ENCODE measurements around a stretch of chr1.

DNA sequence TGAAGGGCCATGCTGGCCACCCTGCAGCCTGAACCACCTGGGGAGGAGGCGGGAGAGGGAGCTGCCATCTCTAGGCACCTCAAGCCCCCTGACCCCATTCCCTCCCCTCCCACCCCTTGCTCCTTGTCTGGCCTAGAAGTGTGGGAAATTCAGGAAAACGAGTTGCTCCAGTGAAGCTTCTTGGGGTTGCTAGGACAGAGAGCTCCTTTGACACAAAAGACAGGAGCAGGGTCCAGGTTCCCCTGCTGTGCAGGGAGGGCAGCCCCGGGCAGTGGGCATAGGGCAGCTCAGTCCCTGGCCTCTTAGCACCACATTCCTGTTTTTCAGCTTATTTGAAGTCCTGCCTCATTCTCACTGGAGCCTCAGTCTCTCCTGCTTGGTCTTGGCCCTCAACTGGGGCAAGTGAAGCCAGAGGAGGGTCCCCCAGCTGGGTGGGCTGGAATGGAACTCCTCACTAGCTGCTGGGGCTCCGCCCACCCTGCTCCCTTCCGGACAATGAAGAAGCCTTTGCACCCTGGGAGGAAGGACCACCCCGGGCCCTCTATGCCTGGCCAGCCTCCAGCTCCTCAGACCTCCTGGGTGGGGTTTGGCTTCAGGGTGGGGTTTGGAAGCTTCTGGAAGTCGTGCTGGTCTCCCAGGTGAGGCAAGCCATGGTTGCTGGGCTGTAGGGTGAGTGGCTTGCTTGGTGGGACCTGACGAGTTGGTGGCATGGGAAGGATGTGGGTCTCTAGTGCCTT, 32.9 kb upstream of the LHX4 start:
- RRBS, result 100% methylated on average over 1 of the region's 8 CpGs

GRCh38 chr1:180234354-180235378, 4.6 kb downstream of the LHX4 start:
- RRBS, result 2% methylated on average over 46 of the region's 77 CpGs

GRCh38 chr1:180521431-180521891, 19.1 kb upstream of the ACBD6 start:
- RRBS, result no CpG with 5 or more reads among the region's 6 CpGs

- RRBS, result no CpG with 5 or more reads among the region's 7 CpGs
Measured at GRCh38 chr1:180530375-180530911, 28.1 kb upstream of the ACBD6 start.

GRCh38 chr1:180603027-180603664, 28.7 kb upstream of the XPR1 start:
- RRBS, result no CpG with 5 or more reads among the region's 8 CpGs

DNA sequence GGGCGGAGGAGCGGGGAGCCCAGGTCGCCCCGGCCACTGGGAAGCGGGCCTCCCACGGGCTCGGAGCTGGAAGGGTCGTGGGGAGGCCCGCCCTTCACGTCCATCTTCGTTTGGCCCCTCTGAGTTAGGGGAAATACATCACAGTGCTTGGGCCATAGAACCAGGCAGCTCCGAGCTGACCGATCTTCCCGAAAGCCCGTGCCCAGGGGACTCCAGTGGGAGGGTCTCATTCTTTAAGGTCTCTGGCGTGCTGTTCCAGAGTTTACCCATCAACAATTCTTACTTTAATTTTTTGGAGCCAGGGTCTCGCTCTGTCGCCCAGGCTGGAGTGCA, 617 bp downstream of the KIAA1614 start:
- RRBS, result 6% methylated on average over 4 of the region's 18 CpGs

- RRBS, result no CpG with 5 or more reads among the region's 6 CpGs
Measured at GRCh38 chr1:180925538-180926097, 12.9 kb downstream of the KIAA1614 start.

DNA sequence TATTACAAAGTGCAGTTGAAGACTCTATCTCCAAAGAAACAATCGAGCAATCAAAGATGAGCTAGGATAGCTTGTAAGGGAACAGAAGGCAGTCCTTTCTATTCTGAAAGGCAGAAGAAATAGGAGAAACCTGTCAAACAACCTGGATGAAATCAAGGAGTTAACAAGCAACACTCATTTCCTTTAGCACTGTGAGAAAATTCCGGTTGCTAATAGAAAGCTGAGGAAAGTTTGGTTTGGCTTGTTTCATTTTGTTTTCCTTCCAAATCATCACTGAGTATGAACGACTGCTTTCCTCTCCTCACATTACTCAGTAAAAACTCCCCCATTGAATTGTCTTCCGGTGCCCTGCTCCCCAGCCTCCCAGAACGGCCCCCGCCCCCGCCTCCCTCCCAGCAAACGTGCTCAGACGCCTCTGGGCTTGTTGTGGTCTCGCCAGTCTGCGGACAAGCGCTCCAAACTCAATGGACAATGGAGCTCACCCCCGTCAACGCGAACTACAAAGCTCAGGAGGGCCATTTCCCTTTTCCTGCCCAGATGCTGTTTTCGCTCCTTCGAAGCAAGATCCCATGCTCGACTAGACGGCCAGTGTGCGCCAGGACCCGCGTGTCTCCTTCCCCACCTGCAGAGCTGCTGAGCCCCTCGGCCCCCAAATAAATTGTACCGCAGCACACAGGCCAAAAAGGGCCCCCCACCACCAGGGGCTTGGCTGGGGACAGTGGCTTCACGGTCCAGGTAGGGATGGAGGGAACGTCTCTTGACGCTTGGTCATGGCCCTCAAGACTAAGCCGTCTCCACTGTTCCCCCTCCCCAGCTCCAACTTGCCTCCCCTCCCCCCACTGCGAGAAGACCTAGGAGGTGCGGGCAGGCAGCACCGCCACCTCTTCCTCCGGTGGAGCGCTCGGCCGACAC, 691 bp downstream of the STX6 start:
- RRBS, result 2% methylated on average over 5 of the region's 35 CpGs

- RRBS, result no CpG with 5 or more reads among the region's 4 CpGs
Measured at GRCh38 chr1:181040282-181040940, 6.6 kb downstream of the MR1 start.

GRCh38 chr1:181151666-181152515, 63.4 kb downstream of the IER5 start:
- RRBS, result no CpG with 5 or more reads among the region's 10 CpGs

- RRBS, result no CpG with 5 or more reads among the region's 4 CpGs
Measured at GRCh38 chr1:181159289-181159789, 70.8 kb downstream of the IER5 start.

- RRBS, result no CpG with 5 or more reads among the region's 4 CpGs
Measured at GRCh38 chr1:181174824-181175234, 86.3 kb downstream of the IER5 start.

- RRBS, result no CpG with 5 or more reads among the region's 3 CpGs
Measured at GRCh38 chr1:182035140-182035601, 26.3 kb downstream of the ZNF648 start.

DNA sequence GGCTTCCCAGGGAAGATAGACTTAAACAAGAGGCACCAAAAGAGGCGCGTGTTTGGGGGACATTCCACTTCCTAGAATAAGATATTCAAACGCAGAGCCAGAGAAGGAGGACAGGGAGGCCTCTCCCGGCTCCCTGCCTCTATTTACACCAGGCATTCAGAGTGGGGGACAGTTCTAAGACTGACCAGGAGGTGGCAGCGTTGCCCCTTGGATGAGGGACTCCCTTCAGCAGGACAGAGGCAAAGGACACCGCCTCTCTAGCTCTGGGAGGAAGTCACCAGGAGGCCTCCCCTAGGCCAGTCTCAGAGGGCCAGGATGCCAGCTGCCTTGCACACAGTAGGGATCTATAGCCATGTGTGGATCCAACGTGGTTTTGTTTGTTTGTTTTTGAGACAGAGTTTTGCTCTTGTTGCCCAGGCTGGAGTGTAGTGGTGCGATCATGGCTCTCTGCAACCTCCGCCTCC, 23.4 kb upstream of the ZNF648 start:
- RRBS, result no CpG with 5 or more reads among the region's 9 CpGs

DNA sequence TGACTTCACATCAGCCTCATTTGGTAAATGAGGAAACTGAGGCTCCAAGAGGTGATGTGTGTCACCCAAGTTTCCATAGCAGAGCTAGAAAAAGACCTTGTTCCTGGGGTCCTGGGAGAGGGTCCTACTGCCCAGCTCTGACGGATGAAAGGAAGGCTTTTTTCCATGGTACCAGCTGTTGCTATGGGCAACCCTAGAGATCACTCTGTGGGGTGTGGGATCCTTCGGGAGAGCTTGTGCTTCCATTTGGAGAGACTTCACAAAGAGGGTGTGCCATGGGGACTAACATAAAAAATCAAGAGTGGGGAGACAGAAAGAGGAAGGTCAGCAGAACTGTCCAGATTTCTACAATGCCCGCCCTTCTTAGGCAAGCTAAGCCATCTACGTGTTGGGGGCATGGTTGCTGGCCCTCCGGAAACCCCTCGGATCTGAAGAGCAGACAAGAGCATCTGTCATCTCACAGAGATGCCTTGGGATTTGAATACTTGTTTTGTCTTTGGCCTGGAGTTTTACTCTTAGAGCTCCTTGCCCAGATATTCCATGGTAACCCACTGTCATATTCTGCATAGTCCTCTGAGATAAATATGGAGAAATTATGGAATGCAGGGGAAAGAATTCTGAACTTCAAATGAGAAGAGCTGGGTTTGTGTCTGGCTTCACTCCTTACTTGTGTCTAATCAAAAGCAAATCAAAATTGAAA, 83.9 kb upstream of the ZNF648 start:
- RRBS, result no CpG with 5 or more reads among the region's 6 CpGs

DNA sequence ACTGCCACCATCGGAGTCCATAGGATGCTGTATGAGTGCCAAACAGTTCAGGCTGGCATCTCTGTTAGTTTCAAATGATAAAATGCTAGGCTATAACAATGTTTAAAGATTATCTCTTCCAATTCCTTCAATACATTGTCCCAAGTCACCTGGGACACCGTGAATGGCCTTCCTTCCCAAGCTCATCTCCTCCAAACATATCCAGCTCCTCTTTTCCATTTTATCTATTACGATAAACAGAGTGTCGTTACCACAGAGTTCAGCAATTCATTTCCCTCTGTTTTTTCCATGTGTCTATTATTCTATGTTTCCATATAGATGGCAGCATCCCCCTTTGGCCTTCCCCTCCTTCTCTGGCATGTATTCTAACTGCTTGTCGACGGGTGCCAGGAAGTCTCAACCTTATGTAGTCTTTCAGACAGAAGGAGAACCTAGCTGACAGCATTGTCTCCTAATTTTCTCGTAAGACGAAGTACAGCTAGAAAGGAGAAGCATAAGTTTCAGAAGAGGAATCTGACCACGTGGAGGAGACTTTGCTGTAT, 109.1 kb upstream of the ZNF648 start:
- RRBS, result no CpG with 5 or more reads among the region's 9 CpGs

DNA sequence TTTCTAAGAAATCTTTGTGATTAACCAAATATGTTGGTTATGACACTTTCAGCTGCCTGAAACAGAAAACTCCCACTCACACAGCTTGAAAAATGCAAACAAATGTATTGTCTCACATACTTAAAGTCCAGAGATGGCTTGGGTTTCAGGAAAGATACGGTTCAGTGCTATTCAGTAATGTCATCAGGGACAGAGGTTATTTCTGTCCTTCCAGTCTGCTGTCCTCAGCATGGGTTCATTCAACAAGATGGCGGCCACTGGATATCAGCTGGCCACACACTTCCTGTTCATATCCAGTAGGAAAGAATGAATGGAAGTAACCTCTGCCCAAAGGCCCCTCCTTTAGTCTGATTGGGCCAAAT, 109.6 kb upstream of the ZNF648 start:
- RRBS, result no CpG with 5 or more reads among the region's 2 CpGs

DNA sequence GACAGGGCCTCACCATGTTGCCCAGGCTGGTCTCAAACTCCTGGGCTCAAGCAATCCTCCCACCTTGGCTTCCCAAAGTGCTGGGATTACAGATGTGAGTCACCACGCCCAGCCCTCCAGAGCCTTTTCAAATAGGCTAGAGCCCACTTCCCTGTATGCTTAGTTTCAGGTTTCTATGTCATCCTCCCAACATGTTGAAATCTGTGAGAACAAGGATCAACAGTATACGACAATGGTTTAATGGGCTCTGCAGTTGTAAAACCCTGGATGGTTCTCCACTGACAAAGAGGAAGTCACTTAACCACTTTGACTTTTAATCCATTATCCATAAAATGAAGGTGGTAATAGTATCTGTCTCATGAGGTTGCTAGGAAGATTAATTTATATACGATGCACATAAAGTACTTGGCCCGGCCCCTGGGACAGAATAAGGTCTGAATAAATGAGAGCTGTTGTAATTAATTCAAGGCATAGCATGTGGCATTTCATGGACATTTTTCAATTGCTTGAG, 113.9 kb upstream of the ZNF648 start:
- RRBS, result no CpG with 5 or more reads among the region's 4 CpGs

DNA sequence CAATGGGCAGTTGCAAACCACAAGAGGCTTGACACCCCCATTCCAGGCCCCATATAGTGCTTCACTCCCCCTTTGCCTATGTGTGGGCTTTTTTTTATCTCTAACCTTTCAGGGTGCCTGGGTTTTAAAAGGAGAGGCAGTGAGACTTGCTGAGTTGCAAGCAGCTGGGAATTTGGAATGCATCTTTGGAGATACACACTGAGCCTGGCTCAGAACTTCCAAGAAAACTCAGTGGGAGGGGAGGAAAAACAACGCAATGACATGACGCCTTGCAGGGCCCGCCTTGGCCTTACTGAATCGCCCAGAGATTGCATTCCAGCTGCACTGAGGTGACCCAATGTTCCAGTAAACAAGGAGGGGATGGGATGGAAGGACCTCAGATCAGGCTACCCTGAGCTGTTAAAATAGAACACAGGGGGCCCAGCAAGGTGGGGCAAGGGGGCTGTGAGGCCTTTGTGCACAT, 145.3 kb upstream of the ZNF648 start:
- RRBS, result no CpG with 5 or more reads among the region's 4 CpGs